AG04449 (cell line): Measurements from ENCODE around the gene NEK7.

DNA sequence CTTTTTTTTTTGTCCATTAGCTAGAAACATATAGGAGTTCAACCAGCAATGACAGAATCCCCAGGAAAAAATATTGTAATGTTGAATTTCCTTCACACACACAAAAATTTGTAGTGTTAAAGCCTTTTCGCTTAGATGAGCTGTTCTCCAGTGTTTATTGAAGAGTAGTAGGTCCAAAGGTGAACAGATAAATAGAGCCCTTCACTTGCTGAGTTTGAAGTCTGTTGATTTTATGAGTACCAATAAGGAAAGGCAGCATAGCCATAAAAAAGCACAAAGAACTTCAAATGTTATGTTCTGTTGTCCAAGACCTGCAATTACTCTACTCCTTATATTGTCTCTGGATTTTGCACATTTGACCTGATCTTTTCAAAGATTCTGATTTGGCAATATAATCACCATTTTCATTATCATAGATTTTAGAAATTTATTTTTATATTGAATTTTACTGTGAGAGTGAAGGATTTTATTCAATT is 362.7 kb upstream of the B3GALT2 start:
- RRBS = no CpG with 5 or more reads among the region's 1 CpG

DNA sequence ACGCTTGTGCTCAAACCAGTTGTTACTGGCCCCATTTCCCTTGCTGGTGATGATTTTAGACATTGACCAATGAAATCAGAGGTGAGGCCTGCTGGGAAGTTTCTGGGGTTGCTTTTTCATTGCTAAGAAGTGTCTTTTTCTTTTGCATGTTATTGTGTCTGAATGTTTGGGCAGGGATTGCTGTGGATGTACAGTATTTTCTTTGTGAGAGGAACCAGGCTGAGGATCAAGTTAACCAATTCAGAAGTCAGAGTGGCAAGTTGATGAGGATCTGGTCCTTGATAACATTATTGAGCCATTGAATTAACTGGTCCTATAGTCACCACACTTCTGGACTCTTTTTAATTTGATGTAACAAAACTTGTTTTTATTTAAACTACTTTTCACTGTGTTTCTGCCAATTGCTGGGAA is 448.2 kb upstream of the B3GALT2 start:
- RRBS = no CpG with 5 or more reads among the region's 1 CpG

DNA sequence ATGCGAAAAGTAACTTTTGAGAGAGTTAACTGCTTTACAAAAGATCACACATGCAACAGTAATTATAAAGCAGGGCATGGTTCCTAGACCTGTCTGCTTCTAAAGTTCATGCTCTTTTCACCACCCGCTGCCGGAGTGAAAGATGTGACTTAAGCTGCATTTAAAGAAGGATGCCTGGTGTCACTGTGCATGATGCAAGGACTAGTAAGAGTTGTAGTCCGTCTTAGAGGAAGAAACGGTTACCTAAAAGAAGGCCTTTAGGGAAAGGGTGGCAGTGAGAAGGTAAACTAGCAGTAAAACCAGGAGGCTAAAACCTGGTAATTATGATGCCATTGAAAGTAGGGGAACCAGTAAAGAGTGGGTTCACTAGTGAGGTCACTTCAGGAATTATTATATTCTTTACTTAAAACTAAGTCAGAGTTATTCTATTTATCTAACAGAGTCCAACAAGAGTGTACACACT is 1689.0 kb downstream of the KCNT2 start:
- RRBS = no CpG with 5 or more reads among the region's 5 CpGs

DNA sequence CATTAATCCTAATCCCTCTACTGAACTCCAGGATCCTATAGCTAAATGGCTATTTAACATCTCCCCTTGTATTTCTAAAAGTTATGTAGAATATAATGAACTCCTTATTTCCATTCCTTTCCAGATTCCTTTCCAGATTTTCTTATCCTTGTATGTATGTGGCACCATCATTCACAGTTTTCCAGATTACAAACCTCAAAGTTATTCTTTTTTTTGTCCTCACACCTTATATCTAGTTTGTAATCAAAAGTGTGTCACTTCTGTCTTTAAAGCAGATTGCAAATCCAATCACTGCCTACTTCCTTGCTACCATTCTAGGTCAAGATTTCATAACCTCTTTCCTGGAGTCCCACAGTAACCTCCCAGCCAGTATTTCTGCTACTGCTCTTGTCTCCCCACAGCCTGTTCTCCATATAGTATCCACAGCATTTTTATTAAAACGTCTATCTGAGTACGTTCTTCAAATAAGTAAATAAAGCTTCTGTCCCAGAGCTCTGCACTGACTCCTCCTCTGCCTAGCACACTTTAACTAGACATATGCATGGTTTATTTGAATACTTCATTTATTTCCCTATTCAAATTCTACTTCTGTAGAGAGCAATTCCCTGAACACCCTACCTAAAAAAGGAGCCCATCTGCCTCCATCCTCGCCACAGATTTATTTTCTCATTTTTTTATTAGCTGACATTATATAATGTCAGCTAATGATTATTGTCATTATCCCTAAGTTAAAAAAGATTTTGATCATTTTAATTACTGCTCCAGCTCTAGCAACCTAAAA is 157.7 kb downstream of the KCNT2 start:
- RRBS = no CpG with 5 or more reads among the region's 3 CpGs

GRCh38 chr1:196726248-196726998 is 48.2 kb upstream of the CFHR3 start:
- RRBS = no CpG with 5 or more reads among the region's 2 CpGs

DNA sequence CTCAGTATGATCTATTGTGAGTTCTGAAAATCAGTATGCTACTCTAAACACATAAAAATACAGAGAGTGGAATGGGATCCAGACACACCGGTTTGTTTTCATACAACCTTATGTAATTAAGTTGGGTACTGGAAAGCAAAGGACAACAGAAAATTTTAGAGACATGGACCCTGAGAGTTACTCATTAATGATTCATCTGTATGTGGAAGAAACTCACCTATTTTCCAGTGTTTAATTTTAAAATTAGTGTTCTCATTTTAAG is 906 bp upstream of the CFHR3 start:
- RRBS = no CpG with 5 or more reads among the region's 1 CpG

DNA sequence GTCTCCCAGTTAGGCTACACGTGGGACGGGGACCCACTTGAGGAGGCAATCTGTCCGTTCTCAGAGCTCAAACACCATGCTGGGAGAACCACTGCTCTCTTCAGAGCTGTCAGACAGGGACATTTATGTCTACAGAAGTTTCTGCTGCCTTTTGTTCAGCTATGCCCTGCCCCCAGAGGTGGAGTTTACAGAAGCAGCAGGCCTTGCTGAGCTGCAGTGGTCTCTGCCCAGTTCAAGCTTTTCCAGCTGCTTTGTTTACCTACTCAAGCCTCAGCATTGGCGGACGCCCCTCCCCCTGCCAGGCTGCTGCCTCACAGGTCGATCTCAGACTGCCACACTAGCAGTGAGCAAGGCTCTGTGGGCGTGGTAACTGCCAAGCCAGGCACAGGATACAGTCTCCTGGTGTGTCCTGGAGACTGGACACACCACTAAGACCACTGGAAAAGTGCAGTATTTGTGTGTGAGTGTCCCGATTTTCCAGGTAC is 14.5 kb downstream of the CFHR5 start:
- RRBS = no CpG with 5 or more reads among the region's 8 CpGs

DNA sequence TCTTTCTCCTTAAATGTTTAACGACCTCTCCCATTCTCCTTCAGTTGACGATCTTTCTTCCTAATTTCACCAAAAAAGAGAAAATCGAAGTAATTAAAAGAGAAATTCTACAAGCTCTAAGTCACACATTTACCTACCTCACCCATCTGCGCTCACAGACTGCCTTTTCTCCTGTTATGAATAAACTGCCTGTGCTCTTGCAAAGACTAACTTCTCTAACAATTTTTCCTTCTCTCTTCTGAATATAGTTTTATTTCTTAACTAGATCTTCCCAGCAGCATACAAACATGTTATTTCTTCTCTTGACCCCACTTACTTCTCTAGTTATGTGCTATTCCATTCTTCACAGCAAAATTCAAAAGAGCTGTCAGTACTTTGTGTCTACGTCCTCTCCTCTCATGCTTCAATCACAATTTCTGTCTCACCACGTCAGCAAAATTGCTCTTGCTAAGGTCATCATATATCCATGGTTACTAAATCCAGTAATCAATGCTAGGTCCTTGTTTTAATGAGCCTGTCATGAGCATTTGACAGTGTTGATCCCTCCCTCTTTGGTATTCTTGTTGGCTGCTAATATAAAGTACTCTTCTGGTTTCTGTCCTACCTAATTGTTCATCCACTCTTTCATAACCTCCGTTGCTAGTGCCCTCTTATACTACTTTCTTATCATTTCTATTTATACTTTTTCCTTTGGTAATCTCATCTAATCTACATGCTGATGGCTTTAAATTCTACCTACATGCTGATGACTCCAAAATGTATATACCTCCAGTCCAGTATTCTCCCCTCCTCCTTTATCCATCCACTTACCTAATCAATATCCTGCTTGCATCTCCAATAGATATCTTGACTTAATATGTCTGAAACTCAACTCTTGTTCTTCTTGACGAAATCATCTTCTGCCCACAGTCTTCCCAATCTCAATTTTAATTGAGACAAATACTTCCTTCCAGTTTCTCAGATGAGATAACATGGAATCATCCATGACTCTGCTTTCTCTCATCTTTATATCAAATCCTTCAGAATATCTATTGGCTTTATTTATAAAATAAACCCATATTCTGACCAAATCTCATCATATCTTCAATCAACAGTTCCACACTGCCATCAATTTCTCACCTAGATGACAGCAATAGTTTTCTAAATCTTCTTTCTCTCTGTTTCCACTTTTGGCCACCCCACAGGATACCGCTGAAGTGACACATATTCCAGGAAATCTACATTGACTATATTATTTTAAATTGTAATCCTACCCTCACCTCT is 214.0 kb downstream of the DENND1B start:
- RRBS = no CpG with 5 or more reads among the region's 9 CpGs

GRCh38 chr1:197773727-197774291 is 1.5 kb downstream of the DENND1B start:
- RRBS = no CpG with 5 or more reads among the region's 4 CpGs

DNA sequence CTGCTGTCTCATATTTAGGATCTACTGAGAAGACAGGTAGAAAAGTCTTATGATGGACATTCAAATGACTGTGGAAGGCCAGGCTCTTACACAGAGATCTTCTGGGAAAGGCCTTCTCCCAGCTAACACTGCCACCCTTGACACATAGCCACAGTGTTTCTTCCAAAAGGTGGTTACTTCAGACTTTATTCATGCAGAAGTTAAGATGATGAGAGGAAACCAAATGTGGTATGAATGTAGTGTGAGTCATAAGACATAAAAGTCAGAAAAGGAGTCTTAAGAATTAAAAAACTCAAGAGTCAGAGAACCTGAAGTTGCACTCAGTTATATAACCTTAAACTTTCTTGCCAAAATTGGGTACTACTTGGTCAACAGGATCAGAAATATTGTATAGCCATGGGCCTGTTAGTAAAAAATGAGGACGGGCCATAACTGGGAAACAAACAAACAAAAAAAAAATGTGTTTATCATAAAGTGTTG is 1.1 kb upstream of the DENND1B start:
- RRBS = no CpG with 5 or more reads among the region's 1 CpG

- RRBS = no CpG with 5 or more reads among the region's 3 CpGs
Measured at GRCh38 chr1:197782801-197783283, 7.6 kb upstream of the DENND1B start.

GRCh38 chr1:197802071-197802401 is 26.8 kb upstream of the DENND1B start:
- RRBS = no CpG with 5 or more reads among the region's 5 CpGs

- RRBS = 2% methylated on average over 35 of the region's 101 CpGs
Measured at GRCh38 chr1:198156439-198157510, at the start of gene NEK7. Gene NEK7, plus strand, starts transcription at chr1:198156998.

DNA sequence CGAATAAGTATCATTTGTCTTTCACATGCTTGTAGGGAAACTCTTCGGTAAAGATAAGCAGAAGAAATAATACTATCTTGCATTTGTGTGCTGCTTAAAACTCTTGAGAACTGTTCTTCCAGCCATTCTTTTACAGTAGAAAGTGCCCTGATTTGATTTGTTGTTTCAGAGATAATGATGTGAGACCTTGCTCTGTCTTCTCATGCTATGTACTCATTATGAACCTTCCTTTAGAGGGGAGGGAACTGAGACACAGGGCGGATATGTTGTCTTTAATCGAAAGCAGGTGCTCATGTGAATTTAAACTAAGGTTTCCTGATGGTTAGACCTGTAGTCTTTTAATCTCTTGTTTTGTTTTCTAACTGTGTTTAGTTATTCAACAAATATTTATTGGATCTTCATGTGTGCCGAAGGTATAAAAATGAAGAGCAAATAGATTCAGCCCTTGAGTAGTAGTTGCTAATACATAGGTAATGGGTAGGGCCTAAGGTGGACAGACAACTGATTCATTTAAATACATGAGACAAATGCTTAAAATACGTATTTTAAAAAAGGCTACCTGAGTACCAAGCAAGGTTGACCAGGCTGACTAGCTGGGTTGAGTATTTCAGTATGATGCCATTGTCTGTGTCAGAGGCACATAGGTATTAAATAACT is 19.1 kb downstream of the NEK7 start:
- RRBS = no CpG with 5 or more reads among the region's 6 CpGs

DNA sequence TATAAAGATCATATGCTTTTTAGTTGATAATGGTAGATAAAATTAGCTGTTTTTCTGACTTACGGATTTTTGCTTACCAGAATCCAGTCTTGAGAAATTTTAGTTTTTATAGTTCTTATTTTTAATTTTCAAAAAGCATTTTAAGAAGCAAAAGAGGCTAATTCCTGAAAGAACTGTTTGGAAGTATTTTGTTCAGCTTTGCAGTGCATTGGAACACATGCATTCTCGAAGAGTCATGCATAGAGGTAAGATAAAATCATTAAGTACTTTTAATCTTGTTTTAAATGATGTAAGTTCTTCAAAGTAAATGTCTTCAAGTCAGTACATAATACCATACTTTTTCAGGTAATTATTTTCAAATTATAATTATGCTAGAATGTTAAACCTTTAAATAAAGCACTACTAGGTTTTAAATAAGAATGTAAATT is 121.0 kb downstream of the NEK7 start:
- RRBS = no CpG with 5 or more reads among the region's 2 CpGs

GRCh38 chr1:198278684-198279368 is 122.0 kb downstream of the NEK7 start:
- RRBS = no CpG with 5 or more reads among the region's 3 CpGs

- RRBS = no CpG with 5 or more reads among the region's 11 CpGs
Measured at GRCh38 chr1:198620737-198621954, 17.7 kb upstream of the PTPRC start.

- RRBS = no CpG with 5 or more reads among the region's 3 CpGs
Measured at GRCh38 chr1:198649794-198650669, 11.2 kb downstream of the PTPRC start.